Fibroblast of the aortic adventitia (primary cell): ENCODE measurements around the genes FANCI, ARPIN and IDH2.

GRCh38 chr15:89128781-89130024, 40.9 kb downstream of the ABHD2 start:
- CAGE, long polyA plus RNA, result no peak

DNA sequence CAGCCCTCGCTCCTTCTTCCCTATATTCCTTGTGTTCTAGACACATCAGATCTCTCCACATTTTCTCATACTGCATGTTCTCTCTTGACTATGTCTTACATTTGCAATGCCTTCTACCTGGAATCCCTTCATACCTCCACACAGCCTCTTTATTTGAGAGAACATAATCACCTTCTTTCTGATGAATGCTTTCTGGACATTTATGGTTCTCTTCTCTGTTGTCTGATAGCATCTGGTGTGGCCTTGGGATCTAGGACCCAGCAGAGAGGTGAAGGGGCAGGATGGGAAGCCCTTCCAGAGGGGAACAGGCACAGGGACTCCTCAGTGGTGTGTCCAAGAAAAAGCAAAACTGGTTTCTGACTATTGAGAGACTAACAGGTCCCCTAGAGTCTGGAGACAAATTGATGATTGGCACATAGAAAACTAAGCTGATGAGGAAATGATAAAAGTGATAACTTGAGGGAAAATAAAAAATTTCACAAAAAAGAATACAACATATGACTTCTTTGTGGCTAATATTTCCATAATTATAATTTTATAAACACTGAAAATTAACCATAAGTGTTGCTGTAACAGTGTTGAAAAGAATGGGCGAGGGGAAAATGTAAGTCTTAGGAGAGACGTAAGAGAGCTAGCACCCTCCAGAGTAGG, 43.1 kb downstream of the ABHD2 start:
- CAGE, long polyA plus RNA, result no peak

DNA sequence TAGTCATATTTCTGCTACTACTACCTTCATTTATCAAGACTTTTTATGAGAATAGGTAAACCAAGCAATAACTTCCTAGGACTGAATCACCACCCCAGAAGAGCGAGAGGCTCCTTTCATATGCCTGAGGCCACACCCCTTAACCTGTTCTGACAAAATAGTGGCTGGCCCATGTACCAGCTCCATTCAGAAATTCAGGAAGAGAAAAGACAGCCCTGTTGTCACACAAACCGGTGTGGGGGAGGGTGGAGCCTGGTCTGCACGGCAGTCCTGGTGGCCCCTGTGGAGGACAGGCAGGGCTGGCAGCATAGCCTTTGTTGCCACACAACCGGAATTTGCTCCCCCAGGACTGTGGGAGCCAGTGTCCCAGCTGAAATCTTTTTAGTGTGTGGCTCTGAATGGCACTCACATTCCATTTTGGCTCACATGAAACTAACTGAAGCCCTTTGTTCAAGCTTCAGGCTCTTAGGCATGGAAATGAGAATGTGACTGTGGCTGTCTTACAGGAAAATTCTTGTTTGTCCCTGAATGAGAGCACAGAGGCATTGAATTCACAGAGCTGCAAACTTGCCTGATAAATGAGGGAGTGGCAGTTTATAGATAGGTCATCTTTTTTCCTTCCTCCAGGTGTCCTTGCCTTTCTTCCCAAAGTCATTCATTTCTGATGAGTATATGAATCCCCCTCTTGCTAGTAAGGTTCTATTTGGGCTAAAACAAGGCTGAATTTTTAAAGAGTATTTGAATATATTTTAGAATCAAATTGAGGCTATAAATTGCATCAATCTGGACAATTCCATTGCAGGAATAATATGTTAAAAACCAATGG, 23.7 kb downstream of the RLBP1 start:
- CAGE, long polyA plus RNA, result no peak

DNA sequence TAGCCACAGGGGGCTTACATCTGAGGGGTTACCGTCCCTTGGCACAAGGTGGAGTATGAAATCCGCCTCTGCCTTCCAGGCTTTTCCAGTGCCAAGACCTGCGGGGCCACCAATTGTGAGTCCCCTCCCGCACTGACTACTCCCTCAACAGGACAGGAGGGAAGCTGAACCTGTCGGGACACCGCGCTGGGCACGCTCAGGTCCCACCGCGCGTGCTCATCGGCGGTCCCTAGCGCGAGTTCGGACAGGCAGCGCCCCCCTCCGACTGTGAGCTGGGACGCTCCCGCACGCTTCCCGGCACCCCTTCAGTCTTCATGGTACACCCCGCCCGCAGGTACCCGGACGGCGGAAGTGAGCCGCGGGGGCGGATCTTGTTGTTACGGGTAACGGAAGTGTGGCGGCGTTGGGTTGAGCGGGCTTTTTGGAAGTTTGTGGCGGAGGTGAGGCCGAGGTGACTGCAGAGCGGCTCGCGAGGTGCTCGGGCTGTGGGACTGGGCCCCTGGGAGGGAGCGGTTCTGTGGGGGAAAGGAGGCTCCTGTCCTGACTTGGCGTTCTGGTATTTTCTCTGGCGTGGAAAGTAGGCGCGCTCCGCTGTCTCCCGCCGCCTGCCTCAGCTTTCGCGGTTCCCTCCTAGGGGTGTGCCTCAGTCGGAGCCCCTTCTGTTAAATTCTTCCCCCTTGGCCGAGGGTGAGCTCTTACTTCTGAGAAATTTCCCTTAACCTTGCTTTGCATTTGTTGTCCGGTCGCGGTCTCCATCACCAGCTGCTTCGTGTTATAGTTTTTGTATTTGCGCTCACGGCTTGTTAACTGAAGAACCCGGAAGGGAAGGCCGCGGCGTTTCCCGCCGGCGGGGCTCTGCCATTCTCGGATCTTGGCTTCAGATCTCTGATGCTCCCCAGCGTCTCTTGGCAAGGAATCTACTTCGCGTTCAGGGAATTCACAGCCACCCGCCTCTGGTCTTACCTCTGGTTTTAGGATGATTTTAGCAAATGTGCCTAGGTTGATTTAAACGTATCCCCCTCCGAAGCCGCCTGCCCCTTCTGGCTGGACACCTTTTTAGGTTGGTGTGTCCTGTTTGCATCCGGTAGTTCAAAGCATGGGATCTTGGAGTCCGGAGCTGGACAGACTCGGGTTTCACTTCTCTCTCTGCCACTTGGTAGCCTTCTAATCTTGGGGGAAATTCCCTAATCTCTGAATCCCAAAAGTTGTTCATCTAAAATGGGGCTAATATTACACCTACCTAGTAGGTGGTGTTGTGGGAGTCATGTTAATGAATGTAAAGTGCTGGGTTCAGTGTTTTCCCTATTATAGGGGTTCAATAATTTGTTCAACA, at the start of gene FANCI:
TSS of gene FANCI (plus strand) at position 386 of the 1,333 bp plus-strand sequence.
- CAGE, long polyA plus RNA, result no peak

- CAGE, long polyA plus RNA, result no peak
Measured at GRCh38 chr15:89296878-89297250, 37.8 kb downstream of the POLG start.

DNA sequence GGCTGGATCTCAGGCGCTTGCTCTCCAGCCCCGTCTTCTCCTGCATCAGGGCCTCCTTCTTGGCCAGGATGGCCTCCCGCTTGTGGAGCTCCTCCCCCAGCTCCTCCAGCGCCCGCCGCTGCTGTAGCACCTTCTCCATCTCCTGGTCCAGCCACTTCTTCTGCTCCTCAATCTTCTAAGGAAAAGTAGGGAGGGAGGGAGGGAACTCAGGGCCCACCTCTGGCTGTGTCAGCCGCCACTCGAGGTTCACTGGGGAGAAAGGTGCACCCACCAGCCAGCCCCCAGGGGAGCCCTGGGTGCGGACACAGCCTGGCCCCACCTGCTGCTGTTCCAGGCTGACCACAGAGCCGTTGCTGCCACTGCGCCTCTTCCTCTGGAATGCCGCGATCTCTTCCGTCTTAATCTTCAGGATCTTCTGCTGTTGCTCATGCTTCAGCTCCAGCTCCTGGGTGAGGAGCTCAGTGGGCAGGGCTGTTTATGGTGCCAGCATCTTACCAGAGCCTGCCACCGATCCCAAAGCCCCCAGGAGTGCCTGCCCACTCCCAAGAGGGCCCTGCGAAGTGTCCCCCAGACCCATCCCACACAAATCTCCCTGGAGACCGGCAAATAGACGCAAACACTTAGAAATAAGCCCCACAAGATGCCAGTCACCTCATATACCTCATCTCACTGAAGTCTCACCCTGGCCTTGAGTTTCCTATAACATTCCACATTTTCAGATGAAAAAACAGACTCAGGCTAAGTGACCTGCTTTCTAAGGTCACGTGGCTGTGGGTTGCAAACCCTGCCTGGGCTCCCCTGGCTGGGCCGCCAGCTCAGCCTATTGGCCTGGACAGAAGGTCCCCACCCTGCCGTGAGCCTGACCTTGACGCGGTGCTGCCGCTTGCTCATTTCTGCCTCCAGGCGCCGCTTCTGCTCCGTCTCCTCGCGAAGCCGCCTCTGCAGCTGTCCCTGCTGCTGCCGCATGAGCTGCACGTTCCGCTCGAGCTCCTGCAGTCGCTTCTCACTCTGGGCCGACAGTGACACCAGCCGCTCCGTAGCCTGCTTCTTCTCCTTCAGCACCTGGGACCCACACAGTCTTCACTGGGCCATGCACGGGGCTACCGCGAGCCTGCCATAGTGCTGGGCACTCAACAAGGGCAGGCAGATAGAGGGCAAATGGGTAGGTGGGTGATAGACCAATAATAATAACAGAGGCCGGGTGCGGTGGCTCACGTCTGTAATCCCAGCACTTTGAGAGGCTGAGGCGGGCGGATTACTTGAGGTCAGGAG, 22.0 kb downstream of the KIF7 start:
- CAGE, long polyA plus RNA, result no peak

GRCh38 chr15:89748231-89749323, 2.5 kb downstream of the MESP1 start:
- CAGE, long polyA plus RNA, result no peak

DNA sequence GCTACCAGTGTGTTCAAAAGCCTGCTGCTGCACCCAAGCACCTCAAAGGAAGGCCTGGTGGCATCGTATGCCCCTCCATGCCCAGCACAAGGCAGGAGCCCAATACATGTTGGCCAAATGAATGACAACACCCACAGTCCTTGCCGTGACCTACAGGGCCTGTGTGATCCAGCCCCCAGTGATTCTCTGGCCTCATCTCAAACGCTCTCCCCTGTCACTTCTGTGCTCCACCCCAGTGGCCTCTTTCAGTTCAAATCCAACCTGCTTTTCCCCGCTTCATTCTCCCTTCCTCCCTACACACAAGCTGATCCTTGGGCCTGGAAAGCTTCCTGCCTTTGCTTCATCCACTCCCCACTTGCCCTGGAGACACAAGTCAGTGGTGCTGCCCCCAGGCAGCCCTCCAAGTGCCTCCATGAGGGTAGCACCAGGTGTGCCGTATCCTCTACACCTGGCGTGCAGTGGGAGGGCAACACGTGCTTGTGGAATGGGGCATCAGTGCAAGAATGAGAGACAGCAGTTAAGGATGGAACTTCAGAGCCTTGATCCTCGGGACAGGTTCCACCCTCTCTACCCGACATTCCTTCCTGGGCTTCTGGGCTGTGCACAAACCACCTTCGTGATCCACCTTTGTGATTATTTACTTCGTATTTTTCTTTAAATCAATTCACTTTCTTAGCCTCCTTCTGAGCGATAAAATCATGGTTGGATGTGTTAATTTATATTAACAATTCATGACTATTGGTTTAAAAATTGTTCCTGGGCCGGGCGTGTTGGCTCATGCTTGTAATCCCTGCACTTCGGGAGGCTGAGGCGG, 3.8 kb downstream of the ANPEP start:
- CAGE, long polyA plus RNA, result no peak

DNA sequence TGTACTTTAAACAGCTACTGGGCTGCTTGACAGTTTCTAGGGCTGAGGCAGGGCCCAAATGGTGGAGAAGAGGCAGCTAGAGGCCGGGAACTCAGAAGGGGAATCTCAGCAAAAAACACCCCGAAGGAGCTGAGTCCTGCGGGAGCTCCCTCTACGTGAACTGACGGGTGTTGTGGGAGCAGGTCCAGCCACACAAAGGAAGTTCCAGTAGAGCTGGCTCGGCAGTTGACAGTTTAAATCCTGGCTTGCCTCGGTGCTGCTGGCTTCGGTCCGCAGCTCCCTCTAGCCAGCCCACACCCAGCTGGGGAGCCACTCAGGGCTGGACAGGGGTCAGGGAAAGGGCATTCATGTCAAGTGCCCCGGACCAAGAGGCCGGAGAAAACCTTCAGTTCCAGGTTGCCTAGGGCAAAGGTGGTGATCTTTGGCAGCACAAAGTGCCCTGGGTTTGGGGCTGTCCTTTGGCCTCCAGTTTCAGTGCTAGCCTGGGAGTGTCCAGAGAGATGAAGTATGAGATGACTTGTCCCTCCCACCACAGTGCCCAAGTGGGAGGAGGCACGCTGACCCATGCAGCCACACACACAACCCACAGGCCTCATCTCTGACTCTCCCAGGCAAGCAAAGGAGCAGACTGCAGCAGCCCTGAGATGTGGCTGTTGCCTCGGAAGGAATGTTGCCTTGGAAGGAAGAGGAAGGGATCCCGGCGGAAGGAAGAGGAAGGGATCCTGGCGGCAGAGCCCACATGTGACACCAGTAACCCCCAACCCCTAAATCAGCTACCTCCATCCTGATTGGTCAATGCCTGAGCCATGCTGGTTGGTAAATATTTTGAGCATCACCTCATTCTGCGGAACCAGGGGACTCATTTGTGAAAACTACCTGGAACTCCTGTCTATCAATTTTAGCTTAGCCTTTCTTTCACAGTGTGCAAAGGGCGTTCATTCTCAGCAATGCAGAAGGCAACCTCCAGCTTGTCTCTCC, 13.8 kb upstream of the ANPEP start:
- CAGE, long polyA plus RNA, result no peak

GRCh38 chr15:89860834-89861381, 32.9 kb downstream of the AP3S2 start:
- CAGE, long polyA plus RNA, result no peak

DNA sequence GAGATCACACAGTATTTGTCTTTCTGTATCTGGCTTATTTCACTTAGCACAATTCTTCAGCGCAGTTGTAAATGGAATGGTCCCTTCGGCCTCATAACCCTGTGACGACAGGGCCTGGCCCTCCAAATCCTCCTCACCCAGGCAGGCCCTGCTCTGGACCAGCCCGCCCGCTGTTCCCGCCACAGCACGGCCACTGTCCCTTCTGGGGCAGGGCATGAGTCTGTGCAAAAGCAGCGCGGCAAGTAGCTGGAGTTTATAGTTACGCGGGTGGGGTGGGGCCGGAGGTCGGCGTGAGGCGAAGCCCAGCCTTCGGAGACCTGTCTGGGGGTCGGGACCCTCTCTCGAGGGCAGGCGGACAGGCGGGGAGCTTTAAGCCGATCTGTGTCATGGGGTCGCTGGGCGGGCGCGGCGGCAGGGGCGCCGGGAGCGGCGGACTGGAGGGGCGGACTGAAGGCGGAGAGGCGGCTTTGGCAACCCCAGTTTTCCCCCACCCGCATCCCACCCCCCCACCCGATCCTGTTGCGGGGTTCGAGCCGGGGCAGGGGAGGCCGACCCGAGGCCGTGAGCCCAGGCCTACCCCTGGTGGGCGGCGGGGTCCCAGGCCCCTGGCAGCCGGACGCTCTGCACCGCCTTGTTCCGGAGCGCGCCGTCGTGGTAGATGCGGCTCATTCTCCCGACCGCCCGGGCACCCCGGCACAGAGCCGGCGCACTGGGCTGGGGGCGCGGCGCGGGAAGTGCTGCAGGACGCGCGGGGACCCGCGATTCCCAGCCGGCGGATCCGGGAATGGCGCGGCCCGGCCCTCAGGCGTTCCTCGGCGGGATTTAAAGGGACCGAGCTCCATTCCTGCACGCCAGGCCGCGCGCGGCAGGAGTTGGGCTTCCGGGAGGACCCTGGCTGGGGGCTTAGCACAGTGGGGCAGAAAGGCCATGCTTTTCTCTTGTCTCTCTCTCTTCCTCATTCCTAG, at the start of gene ARPIN:
TSS of gene ARPIN (minus strand) at position 786 of the 965 bp plus-strand sequence.
- CAGE, long polyA plus RNA, result no peak

- CAGE, long polyA plus RNA, result no peak
Measured at GRCh38 chr15:90001563-90001688, 302 bp downstream of the ZNF710 start.

GRCh38 chr15:90025724-90026361, 24.7 kb downstream of the ZNF710 start:
- CAGE, long polyA plus RNA, result no peak

DNA sequence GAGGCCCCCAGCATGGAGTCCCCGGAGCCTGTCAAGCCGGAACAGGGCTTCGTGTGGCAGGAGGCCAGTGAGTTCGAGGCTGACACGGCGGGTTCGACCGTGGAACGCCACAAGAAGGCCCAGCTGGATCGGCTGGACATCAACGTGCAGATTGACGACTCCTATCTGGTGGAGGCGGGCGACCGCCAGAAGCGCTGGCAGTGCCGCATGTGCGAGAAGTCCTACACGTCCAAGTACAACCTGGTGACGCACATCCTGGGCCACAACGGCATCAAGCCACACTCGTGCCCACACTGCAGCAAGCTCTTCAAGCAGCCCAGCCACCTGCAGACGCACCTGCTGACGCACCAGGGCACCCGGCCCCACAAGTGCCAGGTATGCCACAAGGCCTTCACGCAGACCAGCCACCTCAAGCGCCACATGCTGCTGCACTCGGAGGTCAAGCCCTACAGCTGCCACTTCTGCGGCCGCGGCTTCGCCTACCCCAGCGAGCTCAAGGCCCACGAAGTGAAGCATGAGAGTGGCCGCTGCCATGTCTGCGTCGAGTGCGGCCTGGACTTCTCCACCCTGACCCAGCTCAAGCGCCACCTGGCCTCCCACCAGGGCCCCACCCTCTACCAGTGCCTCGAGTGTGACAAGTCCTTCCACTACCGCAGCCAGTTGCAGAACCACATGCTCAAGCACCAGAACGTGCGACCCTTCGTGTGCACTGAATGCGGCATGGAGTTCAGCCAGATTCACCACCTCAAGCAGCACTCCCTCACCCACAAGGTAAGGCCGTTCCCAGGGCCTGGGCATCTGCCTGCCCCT, 34.2 kb downstream of the IDH2 start:
- CAGE, long polyA plus RNA, result no peak

GRCh38 chr15:90101935-90103139, at the start of gene IDH2:
Gene IDH2, minus strand, starts transcription at chr15:90102468.
- CAGE, long polyA plus RNA, result no peak

DNA sequence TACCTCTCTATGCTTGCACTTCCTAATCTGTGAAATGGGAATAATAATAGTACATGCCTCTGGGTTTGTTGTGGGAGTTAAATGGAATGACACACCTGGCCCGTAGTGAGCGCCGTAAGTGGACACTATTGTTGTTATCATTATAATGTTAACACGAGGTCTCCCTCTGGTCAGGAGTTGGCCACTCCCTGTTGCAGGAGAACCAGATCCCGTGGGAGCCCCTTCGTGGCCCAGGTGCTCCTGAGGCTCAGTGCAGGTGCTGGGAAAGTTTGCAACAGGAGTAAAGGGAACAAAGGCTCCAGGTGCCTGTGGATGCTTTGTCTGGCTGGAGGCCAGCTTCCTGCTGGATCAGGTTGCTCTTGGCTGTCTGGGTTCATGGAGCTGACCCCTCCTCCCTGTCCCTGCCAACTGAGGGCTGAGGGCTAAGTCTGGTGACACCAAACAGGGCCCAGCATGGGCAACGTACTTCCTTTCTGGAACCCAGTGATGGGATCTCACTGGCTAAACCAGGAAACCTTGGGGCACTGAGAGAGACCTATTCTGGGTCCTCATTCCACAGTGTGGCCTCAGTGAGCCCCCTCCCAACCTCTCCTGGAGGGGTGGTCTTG, 40.0 kb upstream of the SEMA4B start:
- CAGE, long polyA plus RNA, result no peak

DNA sequence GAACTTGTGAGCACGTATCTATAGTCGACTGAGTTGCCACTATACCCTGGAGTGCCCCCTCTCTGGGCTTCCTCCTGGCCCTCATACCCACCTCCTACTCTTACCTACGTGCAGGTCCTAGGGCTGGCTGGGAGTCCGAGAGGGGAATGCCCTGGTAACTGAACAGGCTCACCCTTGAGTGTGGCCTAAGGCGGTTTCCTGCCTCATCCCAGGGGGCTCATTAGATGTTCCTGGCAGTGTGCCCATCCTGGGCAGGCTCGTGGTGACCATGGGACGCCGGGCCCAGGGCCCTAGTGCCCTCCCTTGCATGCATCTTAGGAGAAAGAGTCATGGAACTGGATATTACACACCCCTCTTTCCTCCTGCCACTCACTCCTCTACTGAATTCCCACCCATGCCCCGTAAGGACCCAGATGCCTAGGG, 2.8 kb downstream of the SEMA4B start:
- CAGE, long polyA plus RNA, result no peak

- CAGE, long polyA plus RNA, result no peak
Measured at GRCh38 chr15:90206925-90207663, 6.0 kb downstream of the SEMA4B start.

DNA sequence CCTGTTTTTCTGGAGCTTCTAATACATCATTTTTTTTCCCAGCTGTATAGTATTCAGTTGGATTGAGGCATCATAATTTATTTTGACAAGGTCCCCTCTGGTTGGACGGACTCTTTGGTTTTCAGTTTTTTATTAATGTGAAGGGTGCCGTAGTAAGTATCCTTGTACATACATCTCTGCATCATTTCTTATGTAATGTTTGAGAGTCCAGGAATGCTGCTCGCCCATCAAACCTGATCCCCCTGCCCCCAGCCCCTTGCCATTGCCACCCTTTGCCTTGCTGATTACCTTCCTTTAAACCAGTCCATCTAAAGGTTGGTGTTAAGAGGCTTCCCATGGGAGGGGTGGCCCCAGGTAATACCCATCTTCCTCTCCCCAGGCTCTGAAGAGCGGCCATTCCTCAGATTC, 15.9 kb downstream of the SEMA4B start:
- CAGE, long polyA plus RNA, result no peak

GRCh38 chr15:90219313-90219858, 14.4 kb downstream of the CIB1 start:
- CAGE, long polyA plus RNA, result no peak